Kidney epithelial cell (primary cell): ENCODE measurements around the gene ELOA.

GRCh38 chr1:22133592-22134220 is 9.2 kb downstream of the WNT4 start:
- RAMPAGE, long total RNA, result no peak
- RRBS, result 4% methylated on average over 2 of the region's 21 CpGs

DNA sequence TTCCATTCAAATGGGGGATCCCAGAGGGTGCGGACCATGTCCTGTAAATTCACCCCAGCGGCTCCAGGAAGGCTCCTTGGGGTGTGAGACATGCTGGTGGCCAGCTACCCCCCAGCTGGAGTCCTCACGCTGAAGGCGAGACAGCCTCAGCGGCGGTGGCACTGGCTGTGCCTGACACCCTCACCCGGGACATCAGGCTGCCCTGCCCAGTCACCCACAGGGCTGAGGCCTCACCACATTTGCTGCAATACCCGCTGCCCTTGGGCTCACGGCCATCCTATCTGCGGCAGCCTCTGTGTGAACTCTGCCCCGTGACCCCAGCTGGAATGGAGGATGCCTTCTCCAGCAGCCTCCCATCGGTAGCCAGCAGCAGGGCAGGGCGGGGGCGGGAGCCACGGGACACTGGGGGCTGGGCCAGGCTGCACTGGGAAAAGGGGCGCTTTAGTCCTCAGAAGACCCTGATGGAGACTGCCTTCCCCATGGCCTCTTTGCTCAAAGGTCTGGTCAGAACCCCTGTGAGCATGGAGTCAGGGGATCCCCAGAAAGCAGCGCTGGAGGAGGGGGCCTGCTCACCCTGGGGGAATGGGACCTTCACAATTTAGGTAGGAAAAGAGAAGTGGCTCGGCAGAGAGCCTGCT is 112.4 kb upstream of the ZBTB40 start:
- RAMPAGE, long total RNA, result no peak
- RRBS, result no CpG with 5 or more reads among the region's 18 CpGs

GRCh38 chr1:22341925-22342611 is 109.6 kb upstream of the ZBTB40 start:
- RAMPAGE, long total RNA, result no peak
- RRBS, result 17% methylated on average over 8 of the region's 26 CpGs

DNA sequence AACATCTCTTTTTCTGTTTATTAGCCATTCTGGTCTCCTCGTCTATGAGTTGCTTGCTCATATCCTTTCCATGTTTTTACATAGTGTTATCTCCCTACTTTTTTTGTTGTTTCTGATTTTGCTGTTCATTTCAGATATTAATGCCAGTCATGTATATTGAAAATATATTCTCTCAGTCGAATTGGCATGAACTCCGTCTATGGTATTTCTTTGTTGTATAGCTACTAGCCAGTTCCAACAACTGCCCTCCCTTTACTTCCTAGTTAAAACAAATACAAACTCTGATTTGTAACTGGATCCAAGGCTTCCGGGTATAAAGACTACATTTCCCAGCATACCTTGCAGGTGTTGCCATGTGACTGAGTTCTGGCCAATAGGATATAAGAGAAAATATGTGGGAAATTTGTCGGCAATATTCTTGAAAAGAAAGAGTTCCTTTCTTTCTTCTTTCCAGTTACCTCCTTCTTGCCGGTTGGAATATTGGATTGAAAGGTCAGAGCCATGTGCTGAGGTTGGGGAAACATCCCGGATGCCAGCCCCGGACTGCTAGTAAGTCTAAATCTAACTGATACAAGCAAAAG is 23.1 kb upstream of the ZBTB40 start:
- RAMPAGE, long total RNA, result no peak
- RRBS, result 40% methylated on average over 1 of the region's 8 CpGs

GRCh38 chr1:22472664-22473139 is 21.1 kb downstream of the ZBTB40 start:
- RAMPAGE, long total RNA, result no peak
- RRBS, result no CpG with 5 or more reads among the region's 1 CpG

GRCh38 chr1:22503689-22504424 is 52.2 kb downstream of the ZBTB40 start:
- RAMPAGE, long total RNA, result no peak
- RRBS, result no CpG with 5 or more reads among the region's 2 CpGs

DNA sequence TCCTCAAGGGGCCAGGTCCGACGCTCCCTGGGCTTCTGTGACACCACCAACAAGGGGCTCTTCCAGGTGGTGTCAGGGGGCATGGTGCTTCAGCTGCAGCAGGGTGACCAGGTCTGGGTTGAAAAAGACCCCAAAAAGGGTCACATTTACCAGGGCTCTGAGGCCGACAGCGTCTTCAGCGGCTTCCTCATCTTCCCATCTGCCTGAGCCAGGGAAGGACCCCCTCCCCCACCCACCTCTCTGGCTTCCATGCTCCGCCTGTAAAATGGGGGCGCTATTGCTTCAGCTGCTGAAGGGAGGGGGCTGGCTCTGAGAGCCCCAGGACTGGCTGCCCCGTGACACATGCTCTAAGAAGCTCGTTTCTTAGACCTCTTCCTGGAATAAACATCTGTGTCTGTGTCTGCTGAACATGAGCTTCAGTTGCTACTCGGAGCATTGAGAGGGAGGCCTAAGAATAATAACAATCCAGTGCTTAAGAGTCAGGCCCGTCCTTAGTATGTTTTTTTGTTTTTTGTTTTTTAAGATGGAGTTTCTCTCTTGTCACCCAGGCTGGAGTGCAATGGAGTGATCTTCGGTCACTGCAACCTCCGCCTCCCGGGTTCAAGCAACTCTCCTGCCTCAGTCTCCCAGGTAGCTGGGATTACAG is 2.9 kb downstream of the C1QA start:
- RAMPAGE, long total RNA, result no peak
- RRBS, result no CpG with 5 or more reads among the region's 14 CpGs

DNA sequence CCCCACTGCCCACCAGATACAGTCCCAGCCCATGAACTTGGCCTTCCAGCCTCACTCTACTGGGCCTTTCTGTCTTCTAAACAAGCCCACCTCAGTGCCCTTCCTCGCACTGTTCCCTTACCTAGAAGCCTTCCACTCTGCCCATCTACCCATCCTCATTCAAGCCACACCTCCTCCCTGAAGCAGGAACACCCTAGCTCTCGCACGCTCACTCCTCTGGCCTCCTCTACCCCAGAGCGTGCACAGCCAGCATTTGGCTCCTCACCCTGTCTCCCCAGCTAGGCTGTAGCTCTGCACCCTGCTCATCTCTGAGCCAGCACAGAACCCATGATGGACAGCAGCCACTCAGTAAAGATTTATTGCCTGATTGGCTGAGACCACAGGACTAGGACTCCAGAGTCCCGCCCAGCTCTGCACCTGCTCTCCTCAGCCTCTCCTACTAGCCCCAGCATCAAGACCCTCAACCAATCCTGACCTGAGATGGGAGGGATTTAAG is 9.1 kb downstream of the C1QB start:
- RAMPAGE, long total RNA, result no peak
- RRBS, result no CpG with 5 or more reads among the region's 5 CpGs

GRCh38 chr1:23093503-23093976 is 74.3 kb downstream of the KDM1A start:
- RAMPAGE, long total RNA, result no peak
- RRBS, result no CpG with 5 or more reads among the region's 8 CpGs

DNA sequence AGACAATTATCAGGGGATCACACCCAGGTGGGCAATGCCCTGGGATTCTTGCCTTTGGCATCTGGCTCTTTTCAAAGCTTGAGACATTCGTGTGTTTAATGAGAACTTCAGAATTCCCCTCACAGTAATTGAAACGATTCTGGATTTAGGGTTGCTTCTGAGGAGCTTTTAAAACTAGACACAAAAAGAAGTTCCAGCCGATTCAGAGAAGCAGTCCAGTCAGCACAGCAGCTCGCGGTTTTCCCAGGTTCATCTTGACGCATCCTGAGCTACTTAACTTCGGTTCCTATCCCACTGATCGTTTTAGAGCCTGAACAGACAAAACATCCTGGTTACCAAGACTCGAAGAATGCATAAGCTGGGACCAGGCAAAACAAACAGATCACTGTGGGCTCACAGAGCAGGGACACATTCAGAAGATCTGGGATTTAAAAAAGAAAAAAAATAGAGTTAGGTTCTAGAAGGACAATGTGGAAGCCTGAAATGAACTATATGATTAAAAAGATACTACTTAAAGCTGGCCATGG is 22.7 kb downstream of the HTR1D start:
- RAMPAGE, long total RNA, result no peak
- RRBS, result no CpG with 5 or more reads among the region's 9 CpGs

DNA sequence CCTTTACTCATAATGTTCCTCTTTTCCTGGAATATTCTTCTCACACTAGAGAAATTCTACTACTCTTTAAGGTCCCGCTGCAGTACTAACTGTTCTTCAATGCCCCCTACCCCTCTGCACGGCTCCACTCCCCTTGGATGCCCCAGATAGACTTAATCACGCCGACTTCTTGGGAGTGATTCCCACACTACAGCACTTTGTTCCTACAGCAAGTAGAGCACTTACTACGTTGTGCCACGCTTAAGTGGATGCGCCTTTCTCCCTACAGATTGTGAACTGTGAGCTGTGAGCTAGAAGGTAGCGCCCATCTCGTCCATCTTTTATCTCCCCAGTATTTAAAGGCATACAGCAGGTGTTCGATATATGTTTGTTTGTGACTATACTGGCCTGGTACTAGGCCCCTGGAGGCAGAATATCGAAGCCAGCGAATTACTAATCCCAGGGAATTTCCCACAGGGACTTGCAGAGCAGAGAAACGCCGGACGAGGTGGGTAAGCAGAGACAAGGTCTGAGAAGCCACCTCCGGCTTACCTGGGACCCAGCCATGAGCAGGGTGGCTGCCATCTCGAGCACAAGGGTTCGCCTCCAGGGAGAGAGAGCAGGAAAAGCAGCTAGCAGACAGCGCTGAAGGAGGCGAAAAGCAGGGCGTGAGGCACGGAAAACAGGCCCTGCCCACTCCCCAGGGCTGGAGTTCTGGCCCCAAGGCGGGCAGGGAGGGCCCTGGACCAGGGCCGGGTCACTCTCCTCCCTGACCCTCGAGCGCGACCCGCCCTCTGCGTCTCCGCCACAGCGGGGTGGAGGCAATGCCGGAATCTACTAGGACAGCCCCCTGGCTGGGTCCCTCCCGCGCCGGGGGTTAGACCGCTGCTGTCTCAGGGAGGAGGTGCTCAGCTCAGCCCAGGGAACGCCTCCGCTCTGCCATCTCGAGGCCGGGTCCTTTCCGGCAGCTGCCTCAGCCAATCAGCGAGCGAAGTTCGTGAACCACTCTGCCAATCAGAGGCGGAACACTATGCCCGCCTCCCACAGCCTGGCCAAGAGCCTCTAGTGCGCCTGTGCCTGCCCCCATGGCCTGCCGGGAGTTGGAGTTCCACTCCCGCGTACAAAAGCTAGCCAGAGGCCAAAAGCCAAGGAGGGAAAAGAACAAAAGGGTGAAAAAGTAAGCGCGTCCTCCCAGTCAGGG is 1.8 kb downstream of the ZNF436 start:
- RAMPAGE, long total RNA, result no peak
- RRBS, result 1% methylated on average over 16 of the region's 52 CpGs

DNA sequence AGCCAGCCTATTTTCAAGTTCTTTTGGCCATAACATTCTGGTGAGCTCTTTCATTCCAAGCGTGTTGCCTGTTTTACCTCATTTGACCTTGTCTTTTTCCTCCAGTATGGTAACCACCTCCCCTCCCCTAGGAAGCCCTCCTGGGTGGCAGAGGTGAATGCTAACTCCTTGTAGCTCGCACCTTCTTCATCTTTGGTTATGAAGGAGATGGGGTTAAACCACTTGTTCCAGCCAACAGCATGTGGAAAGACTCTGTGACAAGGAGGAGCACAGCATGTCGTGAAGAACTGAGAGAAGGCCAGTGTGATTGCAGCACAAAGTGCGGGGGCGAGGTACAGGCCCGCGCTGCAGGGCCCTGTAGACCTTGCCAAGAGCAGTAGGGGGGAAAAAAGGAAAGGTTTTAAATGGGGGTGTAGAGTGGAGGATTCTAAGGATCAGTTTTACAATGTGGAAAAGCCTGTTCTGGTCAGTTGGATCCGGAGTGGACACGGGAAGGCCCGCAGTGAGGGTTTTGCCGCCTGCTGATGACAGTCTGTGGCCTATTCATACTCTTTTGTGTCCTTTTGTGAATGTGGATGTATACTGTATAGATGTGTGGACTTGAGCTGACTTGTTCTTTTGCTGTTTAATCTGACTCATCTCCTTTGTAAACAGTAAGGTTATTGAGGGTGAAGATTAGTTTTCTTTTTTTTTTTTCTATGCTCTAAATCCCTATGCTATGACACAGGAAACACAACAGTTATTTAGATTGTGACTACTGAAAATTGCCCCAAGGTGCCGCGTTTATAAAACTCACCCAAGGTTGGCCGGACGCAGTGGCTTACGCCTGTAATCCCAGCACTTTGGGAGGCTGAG is 7.5 kb upstream of the ZNF436 start:
- RAMPAGE, long total RNA, result no peak
- RRBS, result no CpG with 5 or more reads among the region's 16 CpGs

DNA sequence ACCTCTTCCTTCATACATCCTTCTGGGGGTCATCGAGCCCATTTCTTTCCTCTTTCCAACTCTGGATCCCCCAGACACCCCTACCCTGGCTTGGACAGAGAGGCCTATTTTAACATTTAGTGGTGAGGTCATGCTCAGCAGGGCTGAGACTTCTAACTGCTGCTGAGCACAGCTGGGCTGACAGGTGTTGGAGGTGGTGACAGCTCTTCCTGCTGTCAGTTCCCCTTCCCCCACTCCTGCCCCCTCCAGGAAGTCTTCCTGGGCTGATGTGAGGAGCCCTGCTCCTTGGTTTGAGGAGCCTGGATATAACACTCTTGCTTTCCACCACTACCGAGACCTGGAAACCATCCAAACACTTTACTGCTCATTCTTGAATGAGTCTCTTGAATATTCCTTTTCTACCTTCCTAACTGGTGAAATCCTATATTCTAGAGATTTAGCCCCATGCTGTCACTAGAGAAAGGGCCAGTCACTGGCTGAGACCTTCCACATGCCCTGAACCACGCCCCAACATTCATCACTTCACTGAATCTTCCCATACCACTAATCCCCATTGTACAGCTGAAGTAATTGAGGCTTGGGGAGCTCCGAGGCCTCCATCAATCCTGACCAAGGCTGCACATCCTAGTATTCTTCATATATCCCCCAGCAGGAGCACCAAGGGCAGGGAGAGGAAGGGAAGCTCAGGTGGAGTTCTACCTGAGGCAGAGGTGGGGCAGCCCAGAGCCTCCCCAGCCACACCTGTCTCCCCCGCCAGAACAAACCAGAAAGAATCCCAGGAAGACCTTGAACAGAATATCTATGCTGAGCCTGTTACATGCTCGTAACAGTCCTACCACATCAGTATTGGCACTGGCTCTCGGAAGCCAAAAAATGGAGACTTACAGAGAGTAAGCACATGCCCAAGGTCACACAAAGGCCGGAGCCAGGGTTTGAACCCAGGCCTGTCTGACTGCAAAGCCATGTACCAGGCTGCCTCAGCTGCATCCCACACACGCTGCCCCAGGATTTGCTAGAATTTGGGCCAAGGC is 4.9 kb downstream of the E2F2 start:
- RAMPAGE, long total RNA, result no peak
- RRBS, result no CpG with 5 or more reads among the region's 9 CpGs

- RAMPAGE, long total RNA, result no peak
- RRBS, result no CpG with 5 or more reads among the region's 3 CpGs
Observed at GRCh38 chr1:23590352-23590866, 31.1 kb upstream of the ID3 start.

- RAMPAGE, long total RNA, result no peak
- RRBS, result no CpG with 5 or more reads among the region's 65 CpGs
Observed at GRCh38 chr1:23618983-23620182, 60.1 kb upstream of the ID3 start.

DNA sequence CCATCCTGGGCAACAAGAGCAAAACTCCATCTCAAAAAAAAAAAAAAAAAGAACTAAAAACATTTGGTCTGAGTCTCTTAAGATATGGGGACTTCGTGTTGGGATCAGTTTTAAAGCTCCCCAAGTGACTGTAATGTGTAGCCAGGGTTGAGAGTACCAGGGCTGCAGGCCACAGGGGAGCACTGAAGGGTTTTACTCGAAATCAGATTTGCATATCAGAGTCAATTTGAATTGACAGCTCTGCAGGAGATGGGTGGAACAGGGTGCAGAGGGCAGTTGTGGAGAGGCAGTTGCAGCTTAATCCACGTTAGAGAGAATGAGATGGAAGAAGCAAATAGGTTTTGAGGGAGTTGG is 20.7 kb upstream of the ELOA start:
- RAMPAGE, long total RNA, result no peak
- RRBS, result no CpG with 5 or more reads among the region's 3 CpGs

- RAMPAGE, long total RNA, result no peak
- RRBS, result no CpG with 5 or more reads among the region's 14 CpGs
Observed at GRCh38 chr1:23731299-23731793, 11.9 kb upstream of the ELOA start.

DNA sequence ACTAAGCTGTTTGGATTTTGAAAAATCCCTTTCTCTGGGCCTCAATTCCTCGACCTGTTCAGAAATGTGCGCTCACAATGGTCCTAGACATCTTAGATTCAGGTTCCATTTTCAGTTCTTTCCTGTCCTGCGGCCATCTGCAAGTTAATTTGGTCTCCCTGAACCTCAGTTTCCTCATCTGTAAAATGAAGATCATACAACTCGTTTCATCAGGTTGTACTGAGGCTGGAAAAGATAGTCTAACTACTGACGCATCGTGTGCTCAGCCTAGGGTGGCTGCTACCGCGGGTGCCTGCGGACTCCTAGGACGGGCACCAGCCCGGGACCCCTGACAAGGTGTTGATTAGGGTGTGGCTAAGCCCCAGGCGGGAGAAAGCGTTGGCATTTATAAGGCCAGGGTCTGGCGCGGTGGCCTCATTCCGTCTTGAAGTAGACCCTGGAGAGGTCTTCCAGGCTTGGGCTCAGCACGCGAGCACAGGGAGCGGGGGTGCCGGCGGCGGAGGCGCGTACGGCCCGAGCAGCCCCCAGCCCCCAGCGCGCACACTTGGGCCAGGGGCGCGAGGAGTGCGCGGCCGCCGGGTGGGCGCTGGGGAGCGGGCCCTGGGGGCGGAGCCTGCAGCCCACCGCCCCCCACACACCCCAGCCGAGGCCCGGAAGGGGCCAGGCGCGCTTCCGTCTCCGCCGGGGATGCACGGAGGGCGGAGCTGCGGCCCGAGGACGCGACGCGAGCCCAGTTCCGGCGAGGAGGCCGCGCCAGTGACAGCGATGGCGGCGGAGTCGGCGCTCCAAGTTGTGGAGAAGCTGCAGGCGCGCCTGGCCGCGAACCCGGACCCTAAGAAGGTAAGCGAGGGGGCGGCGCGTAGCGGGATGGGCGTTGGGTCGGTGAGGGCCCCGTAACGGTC is at the start of gene ELOA:
ELOA (plus strand) TSS at position 733 of the 902 bp plus-strand sequence.
- RAMPAGE, long total RNA, result start-site peak on the plus strand centred at position 742 of the sequence, 41 bp wide, 671 and 471 reads in 2 replicates
- RRBS, result 1% methylated on average over 39 of the region's 76 CpGs

DNA sequence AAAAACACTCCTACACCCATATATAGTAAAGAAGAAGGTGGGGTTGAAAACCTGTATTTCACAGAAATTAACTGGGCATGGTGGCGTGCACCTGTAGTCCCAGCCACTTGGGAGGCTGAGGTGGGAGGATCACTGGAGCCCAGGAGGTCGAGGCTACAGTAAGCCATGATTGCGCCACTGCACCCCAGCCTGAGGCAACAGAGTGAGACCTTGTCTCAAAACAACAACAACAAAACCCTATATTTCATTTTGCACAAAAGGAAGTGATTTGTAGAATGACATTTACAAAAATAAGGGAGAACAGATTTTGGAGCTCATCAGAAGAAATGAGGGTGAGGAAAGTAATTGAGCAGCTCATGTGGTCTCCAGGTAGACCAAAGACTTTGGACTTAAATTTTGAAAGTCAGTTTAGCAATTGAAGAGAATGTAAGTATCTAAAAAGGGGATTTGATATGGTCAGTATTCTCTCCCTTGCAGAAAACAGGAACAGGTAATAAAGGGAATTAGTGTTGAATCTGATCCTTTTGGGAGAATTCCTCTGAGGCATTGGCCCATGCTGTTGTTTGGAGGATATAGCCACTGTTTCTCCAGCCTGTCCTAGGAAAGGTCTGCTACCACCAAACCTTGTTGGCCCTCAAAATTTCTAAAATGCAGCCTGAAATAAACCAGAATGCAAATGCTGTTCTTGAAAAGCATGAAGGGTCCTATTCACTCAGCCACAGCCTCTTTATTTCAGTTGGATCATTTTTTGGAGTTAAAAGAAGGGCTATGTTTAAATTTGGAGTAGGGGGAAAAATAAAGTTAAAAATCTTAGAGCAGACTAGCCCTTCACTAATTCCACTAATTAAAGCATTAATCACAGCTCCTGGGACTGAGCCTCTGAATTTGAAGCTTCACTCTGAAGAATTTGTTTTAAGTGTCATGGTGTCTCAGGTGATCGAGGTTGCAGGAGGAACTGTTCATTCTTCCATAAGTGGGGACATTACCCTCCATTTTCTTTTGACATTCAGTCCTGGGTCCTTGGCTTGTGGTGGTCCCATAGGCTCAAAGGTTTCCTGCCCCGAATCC is 1.9 kb upstream of the LYPLA2 start:
- RAMPAGE, long total RNA, result no peak
- RRBS, result no CpG with 5 or more reads among the region's 5 CpGs

DNA sequence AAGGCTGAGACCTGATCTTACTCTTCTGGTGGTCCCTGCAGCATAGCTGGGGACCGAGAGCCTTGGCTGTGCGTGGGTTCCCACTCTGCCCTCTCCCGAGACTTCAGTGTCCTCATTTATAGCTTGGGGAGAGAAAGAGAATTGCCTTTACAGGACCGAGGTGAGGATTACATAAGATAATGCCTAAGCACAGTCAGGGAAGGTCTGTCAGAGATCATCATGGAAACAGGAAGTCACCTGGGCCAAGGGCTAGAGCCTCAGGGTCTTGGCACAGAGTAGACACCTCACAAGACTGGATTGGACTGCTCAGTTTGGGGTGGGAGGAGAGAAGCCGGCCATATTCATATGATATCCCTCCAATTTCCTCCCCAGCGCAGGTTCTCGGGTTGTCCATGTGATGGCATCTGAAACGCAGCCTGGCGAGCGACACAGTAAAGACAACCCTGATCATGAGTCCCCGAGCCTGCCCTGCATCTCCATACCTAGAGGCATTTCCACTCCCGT is 3.8 kb downstream of the CNR2 start:
- RAMPAGE, long total RNA, result no peak
- RRBS, result no CpG with 5 or more reads among the region's 12 CpGs